Prostate gland (tissue), 2 donors: Measurements from ENCODE around the genes BRAP and HECTD4.

- PRO-cap: no peak
- RAMPAGE, long total RNA, 2 experiments: no peak in any of the 2 experiments
Measured at GRCh38 chr12:111444629-111445358, 39.1 kb downstream of the SH2B3 start.

- PRO-cap: no peak
- RAMPAGE, long total RNA, 2 experiments: no peak in any of the 2 experiments
Measured at GRCh38 chr12:111451515-111452409, 46.0 kb downstream of the SH2B3 start.

GRCh38 chr12:111599930-111600193, 747 bp upstream of the ATXN2 start:
- PRO-cap: no peak
- RAMPAGE, long total RNA, 2 experiments: no peak in any of the 2 experiments

- PRO-cap: bidirectional peak, plus-strand start at chr12:111686076, minus-strand start at chr12:111685943
- RAMPAGE, long total RNA, 2 experiments: start-site peak on the plus strand in 2 of 2 experiments, at chr12:111686078-111686090 at its widest, 22 to 65 reads per replicate
Measured at GRCh38 chr12:111685383-111686194, at the start of gene BRAP. Gene BRAP, minus strand, starts transcription at chr12:111685956.

- PRO-cap: no peak
- RAMPAGE, long total RNA, 2 experiments: no peak in any of the 2 experiments
Measured at GRCh38 chr12:111883358-111883854, 41.4 kb downstream of the MAPKAPK5 start.

DNA sequence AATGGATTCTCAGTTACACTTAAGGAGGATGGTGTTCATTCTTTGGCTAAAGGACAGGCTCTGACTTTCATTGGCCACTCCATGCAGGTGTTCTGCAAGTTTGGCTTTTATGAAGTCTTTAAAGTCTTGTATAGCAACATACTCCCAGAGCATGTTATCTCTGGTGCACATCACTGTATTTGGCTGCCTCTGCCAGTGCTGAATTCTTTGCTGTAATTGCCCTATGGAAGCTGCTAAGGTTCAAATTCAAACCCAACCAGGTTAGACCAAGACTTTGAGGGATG, 19.7 kb downstream of the TMEM116 start:
- PRO-cap: no peak
- RAMPAGE, long total RNA, 2 experiments: no peak in any of the 2 experiments

DNA sequence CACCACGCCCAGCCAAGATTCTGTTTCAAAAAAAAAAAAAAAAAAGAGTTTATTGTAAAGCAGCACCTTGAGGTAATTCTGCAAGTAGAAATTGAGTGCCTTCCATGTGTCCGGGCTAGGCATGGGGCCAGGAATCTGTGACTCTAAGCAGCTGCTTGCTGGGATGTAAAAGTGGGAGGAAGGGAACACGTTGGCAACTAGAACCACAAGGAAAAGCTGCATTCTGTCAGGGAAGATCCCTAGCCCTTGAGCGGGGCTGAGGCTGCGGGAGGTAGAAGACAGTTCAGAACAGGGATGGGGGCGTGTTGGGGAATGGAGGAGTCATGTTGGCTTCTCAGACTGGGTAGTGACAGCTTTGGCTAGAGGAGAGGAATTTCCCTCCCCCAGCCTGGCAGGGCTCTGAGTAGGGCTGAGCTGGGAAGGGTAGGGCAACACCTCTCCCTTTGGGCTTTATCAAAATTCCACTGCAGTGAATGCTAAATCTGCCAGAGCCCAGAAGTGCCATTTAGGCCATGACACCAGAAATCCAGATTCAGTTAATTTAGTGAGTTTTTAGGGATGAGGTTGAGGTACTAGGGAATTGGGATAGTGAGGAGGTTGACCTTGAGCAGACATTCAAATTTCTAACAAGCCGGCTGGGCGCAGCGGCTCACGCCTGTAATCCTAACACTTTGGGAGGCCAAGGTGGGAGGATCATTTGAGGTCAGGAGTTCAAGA, 3.4 kb upstream of the TRAFD1 start:
- PRO-cap: no peak
- RAMPAGE, long total RNA, 2 experiments: no peak in any of the 2 experiments

- PRO-cap: bidirectional peak, plus-strand start at chr12:112382498, minus-strand start at chr12:112382382
- RAMPAGE, long total RNA, 2 experiments: no peak in any of the 2 experiments
Measured at GRCh38 chr12:112381545-112382823, at the start of gene HECTD4. Gene HECTD4, minus strand, starts transcription at chr12:112382431.

GRCh38 chr12:112420669-112421276, 2.0 kb downstream of the PTPN11 start:
- PRO-cap: no peak
- RAMPAGE, long total RNA, 2 experiments: no peak in any of the 2 experiments

DNA sequence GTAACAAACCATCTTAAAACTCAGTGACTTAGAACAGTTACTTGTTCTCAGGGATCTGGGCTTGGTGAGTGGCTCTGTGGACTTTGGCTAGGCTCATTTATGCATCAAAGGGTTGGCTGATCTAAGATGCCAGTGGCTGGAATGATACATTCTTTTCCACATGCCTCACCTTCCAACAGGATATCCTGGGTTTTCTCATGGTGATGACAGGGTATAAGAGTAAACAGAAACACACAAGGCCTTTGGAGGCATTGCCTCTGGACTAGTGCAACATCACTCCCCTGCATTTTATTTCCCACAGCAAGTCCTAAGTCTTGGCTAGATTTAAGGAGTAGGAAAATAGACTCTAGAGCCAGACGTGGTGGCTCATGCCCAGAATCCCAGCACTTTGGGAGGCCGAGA, 47.8 kb downstream of the RPH3A start:
- PRO-cap: no peak
- RAMPAGE, long total RNA, 2 experiments: no peak in any of the 2 experiments

- PRO-cap: no peak
- RAMPAGE, long total RNA, 2 experiments: no peak in any of the 2 experiments
Measured at GRCh38 chr12:112969452-112969930, 8.8 kb upstream of the OAS2 start.

DNA sequence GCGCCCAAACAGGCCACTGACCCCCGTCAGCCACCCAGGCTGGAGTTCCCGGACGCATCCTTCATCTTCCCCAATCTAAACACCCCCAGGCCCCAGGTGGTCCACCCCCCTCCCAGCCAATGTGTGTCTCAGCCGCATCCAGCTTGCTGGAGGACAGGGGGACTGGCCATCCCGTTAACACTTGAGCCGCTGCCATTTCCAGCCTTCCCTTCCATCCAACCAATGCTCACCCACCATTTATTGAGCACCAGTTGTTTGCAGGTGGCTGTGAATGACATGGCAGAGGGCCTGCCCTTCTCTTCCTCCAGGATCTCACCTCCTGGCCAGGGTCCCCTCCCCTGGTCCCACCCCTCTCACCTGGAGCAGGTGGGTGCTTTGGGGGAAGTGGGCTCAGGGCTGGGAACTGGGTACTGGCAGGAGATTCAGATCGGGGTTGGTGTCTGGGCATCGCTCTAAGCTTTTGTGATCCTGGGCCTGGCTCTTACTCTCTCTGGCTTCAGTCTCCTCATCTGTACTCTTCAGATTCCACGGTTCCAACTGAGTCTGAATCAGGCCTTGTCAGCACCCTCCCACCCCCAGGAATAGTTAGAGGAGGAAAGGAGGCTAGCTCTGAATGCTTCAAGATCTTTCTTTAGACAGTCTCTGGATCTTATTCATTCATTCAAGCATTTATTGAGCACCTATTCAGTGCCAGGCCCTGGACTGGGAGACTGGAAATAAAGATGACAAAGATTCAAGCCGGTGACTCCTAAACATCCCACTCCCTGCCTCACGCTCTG, 563 bp upstream of the DTX1 start:
- PRO-cap: no peak
- RAMPAGE, long total RNA, 2 experiments: no peak in any of the 2 experiments

GRCh38 chr12:113057167-113058158, 933 bp downstream of the DTX1 start:
- PRO-cap: no peak
- RAMPAGE, long total RNA, 2 experiments: no peak in any of the 2 experiments

DNA sequence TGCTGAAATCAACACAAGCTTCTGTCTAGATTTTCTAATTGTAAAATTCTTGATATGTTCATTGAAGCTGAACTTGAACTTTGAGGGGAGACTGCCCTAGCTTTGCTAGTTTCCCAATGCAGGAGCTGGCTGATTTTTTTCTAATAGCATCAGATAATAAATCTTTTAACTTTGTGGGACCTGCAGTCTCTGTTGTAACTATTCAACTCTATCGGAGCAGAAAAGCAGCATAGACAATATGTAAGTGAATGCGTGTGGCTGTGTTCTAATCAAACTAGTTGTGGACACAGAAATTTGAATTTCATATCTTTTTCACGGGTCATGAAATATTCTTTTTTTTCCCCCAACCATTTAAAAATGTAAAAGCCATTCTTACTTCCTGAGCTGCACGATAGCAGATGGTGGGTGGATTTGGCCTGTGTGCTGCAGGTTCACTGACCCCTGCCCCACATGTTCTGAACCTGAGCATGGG, 5.6 kb downstream of the DTX1 start:
- PRO-cap: no peak
- RAMPAGE, long total RNA, 2 experiments: no peak in any of the 2 experiments

DNA sequence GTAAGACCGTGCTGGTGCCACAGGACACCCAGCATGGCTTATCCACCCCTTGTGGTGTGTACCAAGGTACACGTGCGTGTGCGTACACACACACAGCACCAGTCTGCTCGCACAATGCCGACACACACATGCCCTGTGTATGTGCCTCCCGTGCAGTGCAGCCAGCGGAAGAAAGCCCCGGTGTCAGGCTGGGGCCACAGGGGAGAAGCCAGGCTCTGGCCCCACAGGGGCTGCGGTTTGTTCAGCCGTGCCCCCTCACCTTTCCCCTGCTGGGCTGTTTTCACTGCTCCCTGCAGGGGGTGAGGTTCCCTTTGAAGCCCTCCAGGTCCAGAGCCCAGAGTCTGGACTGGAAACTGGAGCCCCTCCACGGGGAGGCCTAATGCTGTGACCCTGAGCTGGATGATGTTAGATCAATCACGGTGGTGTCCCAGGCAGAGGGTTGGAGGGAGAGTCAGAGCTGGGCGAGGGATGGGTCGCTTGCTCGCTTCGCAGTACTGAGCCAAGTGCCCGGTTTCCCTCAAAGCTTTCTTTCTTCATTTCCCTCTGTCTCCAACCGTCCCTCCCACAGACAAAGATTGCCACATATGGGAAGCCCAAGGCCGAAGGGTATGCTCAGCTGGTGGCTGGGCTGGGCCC, 6.2 kb downstream of the DTX1 start:
- PRO-cap: no peak
- RAMPAGE, long total RNA, 2 experiments: no peak in any of the 2 experiments

- PRO-cap: no peak
- RAMPAGE, long total RNA, 2 experiments: no peak in any of the 2 experiments
Measured at GRCh38 chr12:113092853-113093772, 36.6 kb downstream of the DTX1 start.

GRCh38 chr12:113153205-113153767, 3.8 kb downstream of the CFAP73 start:
- PRO-cap: no peak
- RAMPAGE, long total RNA, 2 experiments: no peak in any of the 2 experiments

GRCh38 chr12:113292721-113293137, 42.2 kb downstream of the SLC8B1 start:
- PRO-cap: no peak
- RAMPAGE, long total RNA, 2 experiments: no peak in any of the 2 experiments

GRCh38 chr12:113467821-113468435, 3.7 kb downstream of the LHX5 start:
- PRO-cap: no peak
- RAMPAGE, long total RNA, 2 experiments: no peak in any of the 2 experiments

- PRO-cap: no peak
- RAMPAGE, long total RNA, 2 experiments: no peak in any of the 2 experiments
Measured at GRCh38 chr12:114403588-114404490, 2.1 kb downstream of the TBX5 start.